ENCODE results near the gene RAB6D.

DNA sequence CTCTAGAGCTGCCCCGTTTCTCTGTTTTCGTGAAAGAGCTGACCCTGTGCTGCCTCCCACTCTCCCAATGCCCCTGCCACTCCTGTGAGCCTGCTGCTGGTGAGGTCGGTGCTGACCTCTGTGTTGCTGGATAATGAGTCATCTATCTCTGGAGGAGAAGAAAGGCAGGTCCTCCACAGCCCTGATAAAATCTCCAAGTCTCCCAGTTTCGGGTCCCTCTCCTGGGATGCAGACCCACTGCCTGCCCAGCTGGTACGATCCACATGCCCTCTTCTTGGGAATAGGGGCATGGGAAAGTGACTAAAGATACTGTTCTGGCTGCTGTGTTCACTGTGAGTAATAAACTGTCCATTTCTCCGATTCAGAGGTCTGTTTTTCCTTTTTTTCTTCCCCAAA lies 19.2 kb downstream of the PTPN18 start:
- PRO-cap, 4 experiments = no peak in any of the 4 experiments
- RAMPAGE, long total RNA, 2 experiments = no peak in any of the 2 experiments

GRCh38 chr2:130390392-130390868 lies 34.6 kb downstream of the PTPN18 start:
- PRO-cap, 4 experiments = peak in 1 of 4 experiments; most common plus-strand start chr2:130390617 (in 1)
- RAMPAGE, long total RNA, 2 experiments = no peak in any of the 2 experiments

DNA sequence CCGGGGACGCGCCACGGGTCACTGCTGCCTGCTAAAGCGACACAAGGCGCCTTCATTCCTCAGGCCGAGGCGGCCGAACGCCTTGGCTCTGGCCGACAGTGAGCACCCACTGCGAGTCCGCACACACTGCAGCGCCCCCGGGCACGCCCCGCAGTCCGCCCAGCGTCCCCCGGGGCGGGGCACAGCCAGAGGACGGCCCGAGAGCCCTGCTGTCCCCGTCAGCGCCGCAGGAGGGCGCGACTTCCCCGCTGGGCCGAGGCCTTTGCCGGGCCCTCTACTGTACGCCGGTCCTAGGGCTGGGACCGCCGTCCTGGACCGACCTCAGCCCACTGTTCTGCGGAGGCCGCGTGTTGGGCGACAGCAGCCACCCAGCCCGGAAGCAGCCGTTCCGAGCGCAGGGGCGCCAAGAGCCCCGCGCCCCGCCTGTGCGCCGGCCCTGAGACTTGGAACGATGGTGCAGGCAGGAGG lies 38.8 kb upstream of the ARHGEF4 start:
- PRO-cap, 4 experiments = peak in 4 of 4 experiments; most common plus-strand start position 280 of the sequence (in 1); most common minus-strand start position 128 of the sequence (in 4)
- RAMPAGE, long total RNA, 2 experiments = no peak in any of the 2 experiments

DNA sequence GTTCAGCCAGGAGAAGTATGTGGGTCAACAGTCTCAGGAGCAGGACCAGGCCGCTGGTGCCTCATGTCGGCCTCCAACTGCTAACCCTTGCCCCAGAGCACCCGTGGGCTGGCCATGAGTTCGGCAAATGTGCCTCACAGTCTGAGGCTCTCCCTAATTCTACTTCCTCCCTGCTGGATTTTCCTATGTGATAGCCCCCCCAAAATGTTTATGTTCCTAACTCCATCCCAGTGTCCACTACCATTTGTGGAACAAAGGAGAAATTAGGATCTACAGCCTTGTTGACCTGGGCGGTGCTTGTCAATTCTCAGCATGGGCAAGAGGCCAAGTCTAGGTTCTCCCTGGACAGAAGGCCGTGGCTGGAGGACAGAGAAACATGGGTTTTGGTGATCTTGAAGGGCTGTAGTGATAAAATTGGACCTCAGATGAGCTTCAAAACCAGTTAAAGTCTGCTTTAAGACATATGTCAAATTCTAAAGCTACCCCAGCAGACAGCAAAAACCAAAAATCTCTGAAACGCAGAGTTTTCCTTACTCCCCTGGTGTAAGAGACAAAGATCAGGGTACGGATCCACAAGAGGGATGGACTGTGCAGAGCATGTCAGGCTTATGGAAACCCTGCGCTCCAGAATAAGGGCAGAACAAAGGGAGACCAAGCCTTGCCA lies 15.8 kb downstream of the FAM168B start:
- PRO-cap, 4 experiments = peak in 4 of 4 experiments; most common plus-strand start position 348 of the sequence (in 4); most common minus-strand start position 85 of the sequence (in 1)
- RAMPAGE, long total RNA, 2 experiments = no peak in any of the 2 experiments

DNA sequence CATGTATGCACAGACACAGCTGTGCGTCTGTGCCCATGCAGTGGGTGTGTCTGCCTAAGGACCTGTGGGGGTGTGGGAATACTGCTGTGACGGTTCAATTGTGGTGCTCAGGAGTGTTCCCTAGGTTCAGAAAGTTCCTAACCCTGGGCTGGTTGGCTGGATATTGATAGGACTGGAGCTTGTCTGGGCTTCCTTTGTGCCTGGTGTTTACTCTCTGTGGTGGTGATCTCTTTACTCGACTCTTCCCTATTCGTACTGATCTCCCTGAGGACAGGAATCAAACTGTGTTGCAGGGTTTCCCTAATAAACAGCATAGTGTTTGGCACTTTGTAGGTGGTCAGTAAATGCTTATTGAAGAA lies 1.3 kb downstream of the PLEKHB2 start:
- PRO-cap, 4 experiments = peak in 2 of 4 experiments; most common plus-strand start position 67 of the sequence (in 1); most common minus-strand start position 52 of the sequence (in 2)
- RAMPAGE, long total RNA, 2 experiments = no peak in any of the 2 experiments

DNA sequence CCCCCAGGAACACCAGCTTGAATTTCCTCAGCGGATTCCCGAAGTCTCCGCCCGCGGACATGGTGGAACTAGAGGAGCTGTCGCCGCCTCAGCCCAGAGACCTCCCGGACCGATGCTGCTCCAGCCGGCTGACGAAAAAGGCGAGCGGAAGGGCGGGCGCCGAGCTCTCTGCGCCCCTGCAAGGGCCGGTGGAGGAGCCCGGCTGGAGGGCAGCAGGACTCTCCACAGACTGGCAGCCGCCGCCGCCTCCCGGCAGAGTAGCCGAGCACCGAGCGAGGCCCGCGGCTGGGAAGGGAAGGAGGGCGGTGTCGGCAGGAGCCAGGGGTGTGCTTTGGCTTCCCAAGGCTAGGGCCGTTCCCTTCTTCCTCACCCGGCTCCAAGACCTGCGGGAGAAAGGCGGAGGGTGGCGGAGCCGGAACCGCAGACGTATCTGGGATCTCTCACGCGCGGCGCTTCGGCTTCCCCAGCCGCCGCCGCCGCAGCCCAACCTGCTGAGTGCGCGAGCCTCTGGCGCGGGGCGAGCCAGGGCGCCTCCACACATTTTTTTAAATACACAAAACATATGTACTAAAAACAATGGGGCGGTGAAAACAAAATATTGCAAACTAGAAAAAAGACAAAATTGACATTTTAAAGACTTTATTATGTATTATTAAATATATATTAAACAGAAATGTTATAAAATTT lies at the start of gene RAB6D:
RAB6D (minus strand) TSS at position 509 of the 687 bp plus-strand sequence.
- PRO-cap, 4 experiments = no peak in any of the 4 experiments
- RAMPAGE, long total RNA, 2 experiments = no peak in any of the 2 experiments

- PRO-cap, 4 experiments = no peak in any of the 4 experiments
- RAMPAGE, long total RNA, 2 experiments = no peak in any of the 2 experiments
Observed at GRCh38 chr2:131490280-131491421, 1.5 kb downstream of the MZT2A start.

- PRO-cap, 4 experiments = no peak in any of the 4 experiments
- RAMPAGE, long total RNA, 2 experiments = no peak in any of the 2 experiments
Observed at GRCh38 chr2:131515325-131515683, 12.4 kb upstream of the CCDC74A start.

DNA sequence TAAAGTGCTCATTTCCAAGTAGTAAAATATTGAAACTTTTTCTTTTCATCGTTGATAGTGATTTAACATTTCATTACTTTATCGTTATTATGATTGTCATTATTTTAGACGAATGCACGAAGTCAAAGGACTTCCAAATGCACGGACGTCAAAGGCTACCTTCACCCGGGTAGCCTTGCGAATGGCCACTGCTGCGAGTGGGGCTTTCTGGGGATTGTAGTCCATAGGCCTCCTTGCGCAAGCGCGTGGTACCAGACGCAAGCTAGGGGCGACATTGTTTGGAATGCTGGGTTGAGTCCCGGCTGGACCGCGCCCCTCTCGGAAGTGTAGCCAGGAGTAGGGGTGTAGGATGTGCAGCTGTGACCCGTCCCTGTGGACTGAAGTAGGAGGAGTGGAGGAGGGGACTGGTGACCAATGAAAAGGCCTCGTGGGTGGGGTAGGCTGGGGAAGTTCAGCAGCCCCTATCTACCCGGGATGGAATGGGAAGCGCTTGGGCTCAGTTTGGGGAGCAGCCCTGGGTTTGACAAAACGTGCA lies 112.0 kb upstream of the GPR39 start:
- PRO-cap, 4 experiments = no peak in any of the 4 experiments
- RAMPAGE, long total RNA, 2 experiments = no peak in any of the 2 experiments

GRCh38 chr2:132415155-132415749 lies 1.4 kb upstream of the GPR39 start:
- PRO-cap, 4 experiments = no peak in any of the 4 experiments
- RAMPAGE, long total RNA, 2 experiments = no peak in any of the 2 experiments

DNA sequence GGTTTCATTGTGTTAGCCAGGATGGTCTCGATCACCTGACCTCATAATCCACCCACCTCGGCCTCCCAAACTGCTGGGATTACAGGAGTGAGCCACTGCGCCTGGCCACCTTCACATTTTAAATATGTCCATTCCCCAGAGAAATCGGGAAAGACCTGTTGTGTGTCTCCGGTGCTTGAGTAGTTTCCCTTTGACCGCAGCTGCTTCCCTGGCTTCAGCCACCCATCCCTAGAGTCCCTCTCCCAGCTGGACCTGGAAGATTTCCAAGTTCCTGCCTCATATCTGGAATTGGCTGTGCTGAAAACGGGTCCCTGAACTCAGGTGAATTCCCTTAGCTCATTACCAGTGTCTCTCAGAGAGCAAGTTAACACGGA lies 49.1 kb downstream of the LYPD1 start:
- PRO-cap, 4 experiments = peak in 2 of 4 experiments; most common minus-strand start position 254 of the sequence (in 2)
- RAMPAGE, long total RNA, 2 experiments = no peak in any of the 2 experiments

GRCh38 chr2:132645124-132645606 lies 24.8 kb downstream of the LYPD1 start:
- PRO-cap, 4 experiments = no peak in any of the 4 experiments
- RAMPAGE, long total RNA, 2 experiments = no peak in any of the 2 experiments

DNA sequence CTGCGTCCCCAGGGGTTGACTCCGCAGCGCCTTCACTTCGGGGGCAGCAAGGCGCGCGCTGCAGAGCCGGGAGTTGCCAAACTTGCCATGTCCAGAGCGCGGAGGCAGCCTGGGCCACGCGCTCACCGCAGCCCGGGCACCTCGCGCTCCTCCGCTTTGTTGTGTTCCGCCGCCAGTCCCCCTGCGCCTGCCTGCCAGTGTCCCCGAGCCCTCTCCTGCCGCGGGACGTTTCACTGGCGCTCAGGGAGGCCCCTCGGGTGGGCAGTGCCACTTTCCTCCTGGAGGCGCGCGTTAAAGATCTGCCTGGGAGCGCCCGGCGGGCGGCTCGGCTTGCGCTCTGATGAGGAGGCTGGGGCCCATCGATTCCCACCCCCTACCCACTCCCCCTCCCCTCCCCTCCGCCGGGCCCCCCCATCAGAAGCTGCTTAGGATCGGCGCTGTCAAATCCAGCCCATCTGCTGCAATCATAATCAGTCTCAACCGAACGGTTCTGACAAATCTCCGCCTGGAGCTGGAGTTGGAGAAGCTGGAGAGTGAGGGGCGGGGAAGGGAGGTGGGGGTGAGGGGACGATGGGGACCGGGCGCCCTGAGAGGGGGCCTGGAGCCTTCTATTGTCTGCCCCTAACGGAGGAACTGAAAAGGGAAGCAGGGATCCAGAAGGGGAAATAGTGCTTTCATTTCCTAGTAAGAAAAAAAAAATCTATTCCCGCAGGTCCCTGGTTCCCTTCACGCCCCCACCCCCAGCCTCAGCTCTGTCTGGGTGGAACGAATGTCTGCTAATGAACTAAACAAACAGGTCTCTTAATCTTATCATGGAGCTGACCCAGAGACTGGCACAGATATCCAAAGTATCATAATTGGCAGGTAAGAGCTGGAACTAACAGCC lies 301.5 kb downstream of the NCKAP5 start:
- PRO-cap, 4 experiments = peak in 1 of 4 experiments; most common minus-strand start position 635 of the sequence (in 1)
- RAMPAGE, long total RNA, 2 experiments = start-site peak on the minus strand in 1 of 2 experiments, centred at position 147 of the sequence, 5 reads per replicate

DNA sequence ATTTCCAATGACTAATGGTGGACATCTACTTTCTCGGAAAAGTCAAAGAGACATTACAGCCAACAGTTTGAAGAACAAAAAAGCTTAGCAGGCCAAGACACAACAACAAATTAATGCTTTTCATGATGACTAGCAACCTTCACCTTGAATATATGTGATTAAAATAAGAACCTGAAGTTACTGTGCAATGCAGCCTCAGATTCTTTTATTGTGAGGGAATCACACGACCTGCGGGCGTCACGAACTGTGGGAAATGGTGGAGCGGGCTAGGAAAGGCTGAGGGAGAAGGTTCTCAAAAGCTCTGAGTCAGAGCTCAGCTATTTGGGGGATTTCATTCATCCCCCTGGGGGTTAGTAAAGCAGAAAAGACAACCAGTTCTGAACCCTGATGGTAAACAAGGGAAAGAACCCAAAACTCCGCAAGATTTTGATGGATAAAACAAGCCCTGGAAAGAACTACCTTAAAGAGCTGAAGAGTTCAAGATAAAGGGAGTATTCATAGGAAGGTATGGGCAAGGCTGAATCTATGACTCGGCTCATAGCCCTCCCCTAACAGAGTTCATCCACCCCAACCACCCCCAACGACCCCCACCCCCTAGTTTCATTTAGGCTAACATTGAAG lies 89.4 kb upstream of the NCKAP5 start:
- PRO-cap, 4 experiments = no peak in any of the 4 experiments
- RAMPAGE, long total RNA, 2 experiments = no peak in any of the 2 experiments

DNA sequence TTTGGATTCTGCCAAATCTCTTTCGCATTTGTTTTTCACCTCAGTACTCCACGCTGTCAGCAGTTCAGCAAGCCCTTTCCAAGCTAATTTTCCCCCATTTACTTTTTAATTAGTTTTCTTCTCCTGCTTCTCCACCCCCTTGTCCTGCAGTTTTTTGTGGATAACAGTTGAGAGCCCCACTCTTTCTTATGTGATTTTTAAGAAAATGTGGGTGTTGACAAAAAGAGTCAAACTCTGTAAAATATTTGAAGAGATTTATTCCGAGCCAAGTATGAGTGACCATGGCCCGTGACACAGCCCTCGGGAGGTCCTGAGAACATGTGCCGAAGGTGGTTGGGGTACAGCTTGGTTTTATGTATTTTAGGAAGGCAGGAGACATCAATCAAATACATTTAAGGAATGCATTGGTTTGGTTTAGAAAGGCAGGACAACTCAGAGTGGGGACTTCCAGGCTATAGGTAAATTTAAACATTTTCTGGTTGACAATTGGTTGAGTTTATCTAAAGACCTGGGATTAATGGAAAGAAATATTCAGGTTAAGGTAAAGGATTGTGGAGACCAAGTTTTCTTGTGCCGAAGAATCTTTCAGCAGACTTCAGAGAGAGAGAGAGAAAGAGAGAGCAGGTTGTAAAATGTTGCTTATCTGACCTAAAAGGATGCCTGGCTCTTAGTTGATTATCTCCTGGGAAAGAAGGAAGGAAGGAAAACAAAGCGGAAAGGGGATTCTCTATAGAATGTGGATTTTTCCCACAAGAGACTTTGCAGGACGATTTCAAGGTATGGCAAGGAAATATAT lies 32.8 kb upstream of the MGAT5 start:
- PRO-cap, 4 experiments = no peak in any of the 4 experiments
- RAMPAGE, long total RNA, 2 experiments = no peak in any of the 2 experiments

GRCh38 chr2:134280155-134280595 lies 26.3 kb downstream of the MGAT5 start:
- PRO-cap, 4 experiments = no peak in any of the 4 experiments
- RAMPAGE, long total RNA, 2 experiments = no peak in any of the 2 experiments

GRCh38 chr2:134294756-134295046 lies 40.8 kb downstream of the MGAT5 start:
- PRO-cap, 4 experiments = no peak in any of the 4 experiments
- RAMPAGE, long total RNA, 2 experiments = no peak in any of the 2 experiments

- PRO-cap, 4 experiments = no peak in any of the 4 experiments
- RAMPAGE, long total RNA, 2 experiments = no peak in any of the 2 experiments
Observed at GRCh38 chr2:134313095-134313542, 59.2 kb downstream of the MGAT5 start.

GRCh38 chr2:134410616-134411561 lies 157.0 kb downstream of the MGAT5 start:
- PRO-cap, 4 experiments = peak in 1 of 4 experiments; most common plus-strand start chr2:134411059 (in 1); most common minus-strand start chr2:134410892 (in 1)
- RAMPAGE, long total RNA, 2 experiments = no peak in any of the 2 experiments

DNA sequence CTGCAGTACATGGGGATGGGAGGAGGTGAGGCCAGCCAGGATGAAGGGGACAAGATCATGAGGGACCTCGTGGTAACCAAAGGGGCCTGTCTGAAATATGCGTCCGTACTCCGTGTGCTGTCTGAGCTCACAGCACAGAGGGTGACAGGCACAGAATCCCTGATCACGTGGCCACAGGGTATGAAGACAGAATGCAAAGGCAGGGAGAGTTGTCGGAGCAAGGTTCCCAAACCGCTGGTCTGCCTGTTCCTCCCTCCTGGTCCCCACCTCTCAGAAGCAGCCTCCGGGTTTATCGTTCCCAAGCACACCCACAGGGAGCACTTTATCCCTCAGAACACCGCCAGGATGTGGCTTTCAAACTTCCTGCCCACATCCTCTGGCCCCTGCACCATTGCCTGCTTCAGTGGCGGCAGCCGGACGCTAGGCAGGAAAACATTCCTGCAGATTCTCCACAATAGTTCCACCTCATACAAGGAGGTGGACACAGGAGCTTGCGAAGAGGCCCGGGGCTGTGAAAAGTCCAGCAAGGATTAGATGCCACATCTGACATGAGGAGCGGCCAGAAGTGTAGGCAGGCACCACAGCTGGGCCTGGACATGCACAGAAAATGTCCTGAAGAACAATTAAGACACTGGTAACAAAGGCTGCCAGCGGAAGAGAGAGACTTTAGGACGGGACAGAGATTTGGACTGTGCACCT lies 11.9 kb downstream of the TMEM163 start:
- PRO-cap, 4 experiments = no peak in any of the 4 experiments
- RAMPAGE, long total RNA, 2 experiments = no peak in any of the 2 experiments

All from right lobe of liver (tissue), 4 donors.